Psoas muscle (tissue), 2 donors: ENCODE measurements around a stretch of chr12.

DNA sequence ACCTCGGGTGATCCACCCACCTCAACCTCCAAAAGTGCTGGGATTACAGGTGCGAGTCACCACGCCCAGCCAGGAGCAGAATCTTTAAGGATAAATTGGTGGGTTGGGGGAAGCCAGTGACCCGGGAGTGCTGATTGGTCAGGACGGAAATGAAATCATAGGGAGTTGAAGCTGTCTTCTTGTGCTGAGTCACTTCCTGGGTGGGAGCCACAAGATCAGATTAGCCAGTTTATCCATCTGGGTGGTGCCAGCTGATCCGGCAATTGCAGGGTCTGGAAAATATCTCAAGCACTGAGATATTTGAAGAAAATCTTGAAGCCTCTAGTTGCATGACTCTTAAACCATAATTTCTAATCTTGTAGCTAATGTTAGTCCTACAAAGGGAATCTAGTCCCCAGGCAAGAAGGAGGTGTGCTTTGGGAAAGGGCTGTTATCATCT is 4.9 kb upstream of the AMN1 start:
- PRO-cap, 2 experiments: no peak in any of the 2 experiments

DNA sequence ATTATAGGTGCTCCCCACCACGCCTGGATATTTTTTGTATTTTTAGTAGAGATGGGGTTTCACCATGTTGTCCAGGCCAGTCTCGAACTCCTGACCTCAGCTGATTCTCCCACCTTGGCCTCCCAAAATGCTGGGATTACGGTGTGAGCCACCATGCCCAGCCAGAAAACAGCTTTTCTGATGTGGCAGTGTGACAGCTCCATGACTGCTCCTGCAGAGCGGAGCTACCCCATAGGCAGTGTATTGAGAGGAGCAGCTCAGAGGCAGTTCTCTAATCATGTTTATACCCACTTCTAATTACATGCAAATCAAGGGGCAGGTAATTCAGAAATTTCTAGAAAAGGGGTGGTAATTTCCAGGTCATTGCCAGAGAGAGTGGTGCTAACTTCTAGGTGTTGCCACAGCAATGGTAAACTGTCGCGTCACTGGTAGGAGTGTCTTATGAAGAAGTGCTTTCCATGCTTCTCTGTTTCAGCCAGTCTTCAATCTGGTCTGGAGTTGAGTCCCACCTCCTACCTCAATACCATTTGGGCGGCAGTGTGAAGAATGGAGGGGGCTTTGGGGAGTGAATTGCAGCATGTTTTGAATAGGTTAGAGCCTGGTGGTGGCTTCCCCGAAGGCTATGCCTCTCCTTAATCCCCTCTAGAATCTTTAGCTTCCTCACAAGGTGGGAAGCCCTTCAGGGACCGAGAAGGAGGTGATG is 8.5 kb upstream of the AMN1 start:
- PRO-cap, 2 experiments: no peak in any of the 2 experiments

- PRO-cap, 2 experiments: no peak in any of the 2 experiments
Measured at GRCh38 chr12:32453845-32454606, 54.7 kb downstream of the FGD4 start.

GRCh38 chr12:32454860-32455481 is 55.6 kb downstream of the FGD4 start:
- PRO-cap, 2 experiments: no peak in any of the 2 experiments

GRCh38 chr12:32726274-32727099 is 29.2 kb downstream of the YARS2 start:
- PRO-cap, 2 experiments: no peak in any of the 2 experiments

- PRO-cap, 2 experiments: no peak in any of the 2 experiments
Measured at GRCh38 chr12:34030330-34031104, 8.2 kb downstream of the ALG10 start.

GRCh38 chr12:38123939-38124242 is 192.7 kb upstream of the ALG10B start:
- PRO-cap, 2 experiments: no peak in any of the 2 experiments

- PRO-cap, 2 experiments: peak in 2 of 2 experiments; most common plus-strand start chr12:38906915 (in 1); most common minus-strand start chr12:38906765 (in 2)
Measured at GRCh38 chr12:38906434-38907273, 1.3 kb upstream of the CPNE8 start.

GRCh38 chr12:39145014-39145829 is 239.8 kb upstream of the CPNE8 start:
- PRO-cap, 2 experiments: no peak in any of the 2 experiments

GRCh38 chr12:39831844-39832500 is 206.0 kb downstream of the C12orf40 start:
- PRO-cap, 2 experiments: no peak in any of the 2 experiments

DNA sequence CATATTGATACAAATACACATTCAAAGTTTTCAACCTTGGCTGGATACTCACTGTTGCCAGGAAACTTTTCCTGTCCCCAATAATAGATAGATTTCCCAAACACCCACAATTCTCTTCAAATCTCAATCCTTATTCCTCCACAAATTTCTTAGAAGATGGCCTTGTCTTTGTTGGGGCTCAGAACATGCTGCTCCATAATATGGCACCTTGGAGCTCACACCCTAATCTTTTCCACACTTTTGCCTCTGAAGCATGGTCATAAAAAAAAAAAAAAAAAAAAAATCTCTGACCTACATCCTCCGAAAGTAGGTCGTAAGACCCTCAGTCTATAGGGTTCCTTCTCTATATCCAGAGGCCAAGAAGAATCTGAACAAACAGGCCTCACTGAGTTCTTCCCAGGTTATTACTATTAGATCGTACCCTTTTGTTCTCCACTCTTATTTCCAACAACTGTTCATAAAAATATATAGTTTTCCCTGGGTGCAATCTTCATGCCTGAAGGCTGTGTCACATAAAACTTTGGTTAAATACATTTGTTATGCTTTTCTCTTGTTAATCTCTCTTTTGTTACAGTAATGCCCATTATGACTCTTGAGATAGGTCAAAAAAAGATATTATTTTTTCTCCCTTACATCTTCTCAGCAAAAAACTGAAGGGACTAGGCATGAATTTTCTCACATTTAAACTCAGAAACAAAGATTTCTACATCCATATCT is 207.8 kb downstream of the C12orf40 start:
- PRO-cap, 2 experiments: no peak in any of the 2 experiments

DNA sequence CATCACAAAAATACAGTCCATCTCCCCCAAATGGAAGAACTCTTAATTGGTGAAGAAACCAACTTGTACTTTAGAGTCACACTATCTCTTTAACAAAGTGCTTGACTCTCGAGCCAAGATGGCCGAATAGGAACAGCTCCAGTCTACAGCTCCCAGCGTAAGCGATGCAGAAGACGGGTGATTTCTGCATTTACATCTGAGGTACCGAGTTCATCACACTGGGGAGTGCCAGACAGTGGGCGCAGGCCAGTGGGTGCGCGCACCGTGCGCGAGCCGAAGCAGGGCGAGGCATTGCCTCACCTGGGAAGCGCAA is 127.7 kb downstream of the SLC2A13 start:
- PRO-cap, 2 experiments: no peak in any of the 2 experiments

- PRO-cap, 2 experiments: no peak in any of the 2 experiments
Measured at GRCh38 chr12:40209116-40209315, 15.8 kb upstream of the LRRK2 start.

- PRO-cap, 2 experiments: no peak in any of the 2 experiments
Measured at GRCh38 chr12:40693074-40693999, 1.1 kb downstream of the CNTN1 start.

DNA sequence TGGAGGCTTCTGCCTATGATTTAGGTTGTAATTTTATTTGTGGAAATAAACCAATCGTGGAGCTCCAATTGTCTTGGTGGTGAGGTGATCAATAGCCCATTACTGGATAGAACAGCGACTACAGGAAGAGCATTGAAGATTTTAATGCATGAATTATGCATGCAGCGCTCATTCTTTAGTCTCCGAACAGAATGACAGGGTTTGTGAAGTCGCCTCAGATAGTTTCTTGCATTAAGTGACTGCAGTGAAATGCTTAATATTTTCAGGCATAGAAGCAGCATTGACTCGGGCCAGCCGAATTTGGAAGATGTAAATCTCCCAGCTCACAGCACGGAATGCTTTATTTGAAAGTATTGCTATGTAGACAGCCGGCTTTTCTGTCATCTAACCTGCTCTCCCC is 135.5 kb downstream of the CNTN1 start:
- PRO-cap, 2 experiments: no peak in any of the 2 experiments

- PRO-cap, 2 experiments: no peak in any of the 2 experiments
Measured at GRCh38 chr12:42083571-42084281, 60.9 kb downstream of the GXYLT1 start.

DNA sequence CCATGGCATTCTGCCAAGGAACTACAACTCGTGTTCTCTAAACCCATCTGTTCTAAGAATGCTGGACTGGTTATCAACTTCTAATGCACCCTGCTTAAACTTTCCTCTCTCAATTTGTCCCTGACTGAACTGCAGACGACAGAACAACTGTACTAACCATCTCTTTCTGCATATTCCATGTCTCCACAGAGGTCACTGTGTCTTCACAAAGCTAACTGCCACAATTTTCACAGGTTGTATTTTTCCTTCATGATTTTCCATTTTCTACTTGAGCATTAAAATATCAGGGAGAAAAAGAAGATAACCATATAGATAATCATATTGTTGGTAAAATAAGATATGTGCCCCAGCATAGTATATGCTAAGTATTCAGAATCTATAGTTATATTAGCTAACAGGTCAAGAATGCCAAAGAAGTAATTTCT is 58.5 kb downstream of the GXYLT1 start:
- PRO-cap, 2 experiments: no peak in any of the 2 experiments

DNA sequence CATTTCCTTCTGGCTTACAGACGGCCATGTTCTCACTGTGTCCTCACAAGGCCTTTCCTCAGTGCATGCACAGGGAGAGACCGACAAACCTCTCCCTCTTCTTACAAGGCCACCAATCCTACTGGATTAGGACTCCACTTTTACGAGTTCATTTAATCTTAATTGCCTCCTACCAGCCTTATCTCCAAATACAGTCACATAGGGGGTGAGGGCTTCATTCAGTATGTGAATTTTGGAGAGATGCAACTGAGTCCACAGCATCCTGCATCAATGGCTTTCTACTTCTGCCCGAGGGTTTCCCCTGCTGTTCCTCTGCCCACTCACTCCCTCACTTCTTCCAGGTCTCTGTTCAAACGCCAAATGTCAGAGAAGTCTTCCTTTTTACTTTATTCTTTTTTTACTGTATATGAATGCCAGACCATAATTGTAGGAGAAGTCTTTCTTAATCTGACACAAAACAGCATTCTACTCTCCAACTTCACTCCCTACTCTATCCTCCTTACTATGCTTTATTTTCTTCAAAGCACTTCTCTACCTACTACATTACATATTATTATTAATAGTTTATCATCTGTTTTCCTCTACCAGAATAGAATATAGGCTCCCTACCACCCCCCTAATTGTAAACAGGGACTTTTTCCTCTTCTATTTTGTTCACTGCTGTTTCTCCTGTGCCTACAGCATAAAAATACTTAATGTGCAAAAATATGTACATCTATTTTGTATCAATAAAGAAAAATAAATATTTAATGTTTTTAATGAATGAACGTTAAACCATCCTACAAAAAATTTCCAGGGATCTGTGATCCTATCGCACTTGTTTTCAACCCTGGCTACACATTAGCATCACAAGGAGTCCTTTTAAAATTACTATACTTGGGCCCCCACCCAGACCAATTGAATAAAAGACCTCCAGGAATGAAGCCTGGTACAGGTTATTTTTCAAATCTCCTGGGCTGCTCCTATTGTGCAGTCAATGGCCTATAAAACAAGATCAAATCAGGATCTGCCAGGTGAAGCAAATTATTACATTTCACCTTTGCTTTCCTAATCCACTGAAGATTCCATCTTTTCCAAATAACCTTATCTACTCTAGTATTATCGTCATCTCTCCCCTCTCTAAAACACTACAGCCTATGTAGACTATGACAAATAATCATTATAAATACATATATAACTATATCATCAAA is 33.1 kb upstream of the GXYLT1 start:
- PRO-cap, 2 experiments: no peak in any of the 2 experiments

DNA sequence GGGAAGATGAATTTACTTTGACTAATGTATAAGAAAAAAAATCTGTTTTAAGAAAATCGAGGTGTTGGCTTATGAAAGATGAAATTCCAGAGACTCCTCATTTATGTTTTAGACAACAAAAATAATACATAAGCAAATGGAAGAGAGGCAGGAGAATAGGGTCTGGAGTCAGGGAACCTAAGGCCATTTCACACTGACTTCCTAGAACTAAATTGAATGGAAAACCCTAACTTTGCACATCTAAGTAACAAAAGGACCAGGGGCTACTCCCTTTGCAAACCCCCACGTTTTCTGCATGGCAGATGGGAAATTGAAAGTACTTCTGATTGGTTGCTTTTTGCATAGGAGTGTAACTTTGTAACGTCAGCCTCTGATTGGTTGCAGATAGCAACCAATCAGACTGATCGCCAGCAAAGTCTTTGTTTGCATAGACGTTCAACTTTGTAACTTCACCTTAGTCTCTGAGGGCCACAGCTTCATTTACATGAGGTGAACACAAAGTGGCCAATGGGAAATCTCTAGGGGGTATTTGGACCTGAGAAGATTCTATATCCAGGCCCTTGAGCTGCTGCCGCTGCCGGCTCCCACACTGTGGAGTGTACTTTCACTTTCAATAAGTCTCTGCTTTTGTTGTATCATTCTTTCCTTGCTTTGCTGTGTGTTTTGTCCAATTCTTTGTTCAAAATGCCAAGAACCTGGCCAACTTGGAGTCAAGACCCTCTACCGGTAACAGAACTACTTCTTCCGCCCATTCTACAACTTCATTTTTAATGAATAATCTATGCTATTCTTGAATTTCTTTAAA is 102.4 kb upstream of the PRICKLE1 start:
- PRO-cap, 2 experiments: no peak in any of the 2 experiments

- PRO-cap, 2 experiments: no peak in any of the 2 experiments
Measured at GRCh38 chr12:43858889-43859589, 23.2 kb downstream of the TMEM117 start.